ENCODE results near the genes PRODH2, APLP1, ZNF540 and ZNF607.

DNA sequence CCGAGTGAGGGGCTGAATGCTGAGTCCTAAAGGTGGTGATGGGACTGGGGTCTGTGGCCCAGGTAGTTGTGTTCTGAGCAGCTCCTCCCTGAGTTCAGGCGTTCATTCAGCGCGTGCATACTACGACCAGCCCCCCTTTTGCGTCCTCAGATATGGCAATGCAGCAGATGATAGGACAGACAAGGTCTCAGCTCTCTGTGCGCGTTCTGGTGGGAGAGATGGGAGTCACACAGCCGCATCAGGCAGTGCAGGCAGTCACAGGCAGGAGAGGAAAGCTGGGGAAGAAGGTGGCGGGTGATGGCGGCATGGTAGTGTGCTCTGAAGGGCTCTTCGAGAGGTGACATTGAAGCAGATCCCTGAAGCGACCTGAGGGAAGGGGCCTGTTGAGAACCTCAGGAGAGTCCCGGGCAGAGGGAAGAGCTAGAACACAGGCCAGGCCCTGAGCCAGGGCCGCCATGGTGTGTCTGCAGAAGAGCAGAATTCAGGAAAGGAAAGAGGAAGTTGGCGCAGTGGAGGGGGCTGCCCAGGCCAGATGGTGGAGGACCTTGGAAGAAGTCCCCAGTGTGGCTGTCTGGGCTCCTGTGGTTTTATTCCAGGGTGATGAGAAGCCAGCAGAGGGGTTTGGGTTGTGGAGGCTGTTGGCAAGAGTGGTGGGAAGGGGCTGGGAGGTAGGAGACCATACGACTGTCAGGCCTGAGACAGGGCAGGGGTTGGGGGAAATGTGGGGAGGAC is 3.4 kb downstream of the USF2 start:
- PRO-cap = no peak

- PRO-cap = no peak
Measured at GRCh38 chr19:35279279-35279864, 3.0 kb upstream of the HAMP start.

DNA sequence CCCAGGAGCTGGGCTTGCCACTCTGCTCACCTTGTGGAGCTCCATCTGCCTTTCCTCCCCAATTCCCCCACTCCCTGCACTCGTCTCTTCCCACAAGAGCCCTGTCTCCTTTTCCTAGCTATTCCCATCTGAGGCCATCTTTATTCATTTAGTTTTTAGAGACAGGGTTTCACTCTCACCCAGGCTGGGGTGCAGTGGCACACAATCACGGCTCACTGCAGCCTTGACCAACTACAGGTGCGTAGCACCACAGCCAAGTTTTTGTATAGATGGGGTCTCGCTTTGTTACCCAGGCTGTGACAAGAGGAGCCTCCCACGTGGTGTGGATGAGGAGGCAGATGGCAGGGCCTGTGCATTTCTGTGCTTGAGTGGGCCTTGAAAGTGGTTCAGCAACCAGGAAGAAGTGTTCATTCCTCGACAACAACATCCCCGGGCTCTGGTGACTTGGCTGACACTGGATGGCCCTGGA is 1.9 kb upstream of the HAMP start:
- PRO-cap = no peak

DNA sequence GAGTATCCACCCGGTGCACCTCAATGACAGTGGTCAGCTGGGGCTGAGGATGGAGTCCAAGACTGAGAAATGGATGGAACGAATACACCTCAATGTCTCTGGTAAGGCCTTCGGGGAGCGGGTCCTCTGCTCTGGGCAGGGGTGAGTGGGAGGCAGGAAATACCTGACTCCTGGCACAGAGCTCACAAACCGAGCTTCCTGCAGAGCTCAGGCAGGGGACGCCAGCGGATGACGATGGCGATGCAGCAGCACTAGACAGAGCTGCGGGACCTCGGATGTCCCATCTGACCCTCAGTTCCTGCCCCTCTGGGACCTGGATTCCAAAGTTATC is 3.8 kb downstream of the CD22 start:
- PRO-cap = no peak

DNA sequence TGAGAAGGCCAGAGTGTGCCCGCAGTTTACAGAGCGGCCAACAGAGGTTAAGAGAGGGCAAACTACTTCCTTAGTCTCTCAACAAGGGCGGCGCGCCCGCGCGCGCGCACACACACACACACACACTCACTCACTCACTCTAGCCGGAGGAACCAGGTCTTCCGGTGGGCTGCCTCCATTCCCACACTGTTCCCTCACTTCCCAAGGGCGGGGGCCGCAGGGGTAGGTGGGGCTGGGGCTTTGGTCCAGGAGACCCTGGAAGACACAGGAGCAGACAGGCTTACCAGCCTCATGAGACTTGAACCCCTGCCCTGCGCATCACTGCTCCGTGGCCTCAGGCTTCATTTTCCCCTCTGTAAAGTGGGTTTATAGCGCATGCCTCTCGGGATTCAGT is 828 bp downstream of the GAPDHS start:
- PRO-cap = no peak

- PRO-cap = bidirectional peak, plus-strand start at chr19:35716085, minus-strand start at chr19:35716069
Measured at GRCh38 chr19:35715795-35716408, 1.9 kb upstream of the KMT2B start.

DNA sequence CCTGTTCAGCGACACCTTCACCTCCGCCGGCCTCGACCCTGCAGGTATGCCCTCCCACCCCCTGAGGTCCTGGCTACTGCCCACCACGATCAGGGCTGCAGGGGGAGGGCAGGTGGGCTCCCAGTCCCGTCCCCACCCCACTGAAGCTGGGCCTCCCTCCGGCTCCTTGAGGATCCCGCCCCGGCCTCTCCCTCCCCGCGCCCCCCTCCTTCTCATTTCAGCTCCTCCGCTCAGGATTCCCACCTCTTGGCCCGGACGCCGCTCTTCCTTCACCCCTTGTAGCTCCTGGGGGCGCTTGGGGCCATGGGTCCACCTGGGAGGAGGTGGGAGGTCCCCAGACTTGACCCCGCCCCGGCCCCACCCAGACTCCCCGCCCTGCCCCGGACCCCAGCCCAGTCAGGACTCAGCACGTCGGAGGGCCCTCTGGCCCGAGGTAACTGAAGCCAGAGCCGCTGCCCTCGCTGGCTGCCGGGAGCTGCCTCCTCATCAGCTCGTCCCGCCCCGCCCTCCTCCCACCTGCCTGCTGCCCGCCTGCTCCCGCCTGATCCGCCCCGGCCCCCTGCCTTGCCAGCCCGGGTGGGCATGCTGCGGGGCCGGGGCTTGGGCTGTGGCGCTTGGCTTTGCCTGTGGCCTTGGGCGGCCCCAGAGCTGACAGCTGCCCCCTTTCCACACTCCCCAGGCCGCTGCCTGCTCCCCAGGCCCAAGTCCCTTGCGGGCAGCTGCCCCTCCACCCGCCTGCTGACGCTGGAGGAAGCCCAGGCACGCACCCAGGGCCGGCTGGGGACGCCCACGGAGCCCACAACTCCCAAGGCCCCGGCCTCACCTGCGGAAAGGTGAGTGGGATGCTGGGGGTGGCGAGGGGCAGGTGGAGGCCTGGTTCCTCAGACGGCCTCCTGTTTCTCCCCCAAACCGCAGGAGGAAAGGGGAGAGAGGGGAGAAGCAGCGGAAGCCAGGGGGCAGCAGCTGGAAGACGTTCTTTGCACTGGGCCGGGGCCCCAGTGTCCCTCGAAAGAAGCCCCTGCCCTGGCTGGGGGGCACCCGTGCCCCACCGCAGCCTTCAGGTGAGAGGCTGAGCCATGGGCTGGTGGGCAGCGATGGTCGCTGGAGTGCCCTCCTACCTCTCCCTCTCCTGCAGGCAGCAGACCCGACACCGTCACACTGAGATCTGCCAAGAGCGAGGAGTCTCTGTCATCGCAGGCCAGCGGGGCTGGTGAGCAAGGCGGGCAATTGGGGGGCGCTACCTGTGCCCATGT is 9.3 kb downstream of the ARHGAP33 start:
- PRO-cap = bidirectional peak, plus-strand start at position 570 of the sequence, minus-strand start at position 439 of the sequence

DNA sequence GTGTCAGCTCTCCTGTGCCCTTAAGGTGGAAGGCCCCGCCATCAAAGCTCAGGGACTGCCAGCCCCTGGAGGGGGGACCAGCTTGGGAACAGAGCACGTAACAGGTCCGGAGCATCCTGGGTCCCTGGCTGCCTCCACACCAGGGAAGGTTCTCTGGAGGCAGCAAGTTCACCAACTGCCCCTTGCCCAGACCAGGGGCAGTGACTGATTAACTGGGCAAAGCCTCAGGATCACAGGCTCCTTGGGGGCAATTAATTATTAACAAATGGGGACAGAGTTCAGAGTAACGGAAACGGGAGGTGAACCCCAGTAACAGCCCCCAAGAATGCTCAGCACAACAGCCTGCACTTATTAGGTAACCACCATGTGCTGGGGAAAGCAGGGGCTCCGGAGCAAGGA is at the start of gene PRODH2:
Gene PRODH2 (minus strand): TSS at position 155 of the 399 bp plus-strand sequence.
- PRO-cap = no peak

GRCh38 chr19:35851252-35851739 is 1.0 kb downstream of the NPHS1 start:
- PRO-cap = bidirectional peak, plus-strand start at chr19:35851412, minus-strand start at chr19:35851333

DNA sequence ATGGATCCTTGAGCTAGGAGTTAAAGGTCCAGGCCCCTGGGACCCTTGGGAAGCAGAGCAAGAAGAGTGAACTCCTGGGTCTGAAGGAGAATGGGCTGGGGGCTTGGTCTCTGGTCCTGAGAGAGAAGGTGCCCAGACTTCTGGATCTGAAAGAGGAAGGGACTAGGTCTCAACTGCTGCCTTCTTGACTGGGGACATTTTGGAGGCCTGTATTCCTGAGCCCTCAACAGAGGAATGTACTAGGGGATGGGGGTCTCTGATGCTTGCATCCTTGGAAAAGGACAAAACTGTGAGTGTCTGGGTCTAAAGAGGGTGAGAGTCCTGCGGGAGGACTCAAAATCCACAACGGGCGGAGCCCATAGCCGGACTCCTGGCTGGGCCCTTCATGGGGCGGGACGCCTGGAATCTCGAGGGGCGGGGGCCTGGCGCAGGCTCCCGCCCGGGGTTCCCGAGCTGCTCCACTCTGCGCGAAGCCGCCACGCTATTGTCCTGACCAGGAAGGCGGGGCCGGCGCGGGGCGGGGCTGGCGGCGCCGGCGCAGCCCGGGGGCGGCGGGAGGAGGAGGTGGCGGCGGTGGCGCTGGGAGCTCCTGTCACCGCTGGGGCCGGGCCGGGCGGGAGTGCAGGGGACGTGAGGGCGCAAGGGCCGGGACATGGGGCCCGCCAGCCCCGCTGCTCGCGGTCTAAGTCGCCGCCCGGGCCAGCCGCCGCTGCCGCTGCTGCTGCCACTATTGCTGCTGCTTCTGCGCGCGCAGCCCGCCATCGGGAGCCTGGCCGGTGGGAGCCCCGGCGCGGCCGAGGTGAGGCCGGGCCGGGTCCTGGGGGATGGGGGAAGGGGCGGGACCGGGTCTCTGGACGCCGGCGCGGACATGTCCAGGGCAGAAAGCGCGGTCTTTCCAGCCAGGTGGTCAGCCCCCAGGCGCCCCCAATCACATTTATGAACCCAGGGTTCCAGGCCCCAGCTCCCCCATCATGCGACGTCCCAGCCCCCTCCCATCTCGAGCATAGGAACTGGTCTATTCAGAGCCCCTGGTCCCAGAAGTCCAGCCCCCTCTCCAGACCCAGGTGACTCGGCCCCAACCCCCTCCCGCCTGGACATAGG is at the start of gene APLP1:
Gene APLP1 (plus strand): TSS at position 590 of the 1,101 bp plus-strand sequence.
- PRO-cap = no peak

DNA sequence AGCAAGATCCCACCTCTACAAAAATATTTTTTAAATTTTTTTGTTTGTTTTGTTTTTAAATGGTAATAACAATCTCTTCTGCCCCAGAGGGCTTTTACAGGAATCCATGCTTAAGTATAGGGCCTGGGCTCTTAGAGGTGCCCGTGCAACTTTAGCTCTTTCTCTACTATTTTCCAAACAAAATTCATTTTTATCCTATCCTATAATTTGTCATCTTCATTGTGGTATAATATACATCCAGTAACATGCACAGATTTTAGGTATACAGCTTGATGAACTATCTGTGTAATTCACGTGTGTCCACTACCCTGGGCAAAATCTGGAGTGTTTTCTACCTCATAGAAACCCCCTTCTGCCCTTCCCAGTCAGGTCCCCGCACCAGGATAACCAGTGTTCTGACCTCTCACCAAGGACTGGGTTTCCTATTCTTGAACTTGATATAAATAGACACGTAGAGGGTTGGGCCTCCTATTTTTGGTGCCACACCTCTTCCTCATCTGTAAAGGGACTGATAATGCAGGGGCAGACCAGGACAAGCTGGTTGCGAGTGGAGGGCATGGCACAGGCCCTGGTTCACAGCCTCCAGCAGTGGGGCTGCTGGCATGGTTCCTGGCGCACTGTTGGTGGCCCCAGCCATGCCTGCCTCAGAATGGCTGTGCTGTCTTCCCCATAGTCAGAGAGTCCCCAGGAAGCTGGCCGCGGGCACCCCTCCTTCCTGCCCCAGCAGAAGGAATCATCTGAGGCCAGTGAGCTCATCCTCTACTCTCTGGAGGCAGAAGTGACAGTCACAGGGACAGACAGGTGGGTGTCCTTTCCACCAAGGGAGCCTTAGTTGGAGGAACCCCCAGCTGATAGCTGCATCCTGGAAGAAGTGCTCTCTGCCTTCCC is 10.6 kb upstream of the OVOL3 start:
- PRO-cap = no peak

DNA sequence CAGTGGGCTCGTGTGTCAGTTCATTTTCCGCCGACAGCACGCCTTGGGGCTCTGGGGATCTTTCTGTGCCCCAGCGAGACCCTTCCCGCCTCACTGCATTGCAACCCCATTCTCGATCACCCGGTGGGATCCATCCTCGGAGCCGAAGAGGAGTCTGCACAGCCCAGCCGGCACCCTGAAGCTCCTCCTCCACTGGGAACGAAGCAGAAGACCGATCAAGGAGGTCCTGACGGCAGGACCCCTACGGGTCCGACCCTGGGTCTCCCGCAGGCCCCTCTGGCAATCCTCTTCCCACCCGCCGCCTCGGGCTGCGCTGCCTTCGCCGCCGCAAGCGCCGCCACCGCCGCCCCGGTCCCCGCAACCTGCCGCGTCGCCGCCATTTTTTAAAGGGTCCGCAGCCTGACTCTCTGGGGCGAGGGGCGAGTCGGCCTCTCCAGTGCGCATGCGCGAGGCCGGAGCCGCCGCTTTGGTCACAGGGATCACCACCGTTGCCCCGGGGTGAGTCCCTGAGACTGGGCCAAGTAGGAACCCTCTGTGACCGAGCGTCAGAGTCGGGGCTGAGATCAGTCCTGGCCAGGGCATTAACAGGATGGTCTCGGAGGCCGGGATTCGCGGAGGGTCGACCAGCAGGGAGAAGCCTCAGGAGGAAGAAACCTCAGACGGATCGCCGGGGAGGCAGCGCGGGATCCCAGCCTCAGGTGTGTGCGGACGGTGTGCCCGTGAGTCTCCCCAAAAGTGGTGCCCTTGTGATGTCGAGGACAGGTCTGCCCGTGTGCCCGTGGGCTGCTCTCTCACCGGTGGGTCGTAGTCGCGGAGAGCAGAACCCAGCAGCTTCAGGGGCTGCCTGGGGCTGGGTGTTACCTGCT is 42.6 kb downstream of the ZNF146 start:
- PRO-cap = bidirectional peak, plus-strand start at position 558 of the sequence, minus-strand start at position 385 of the sequence

- PRO-cap = no peak
Measured at GRCh38 chr19:36719062-36719963, 31.9 kb downstream of the ZNF567 start.

GRCh38 chr19:37007492-37008033 is 70.7 kb upstream of the ZNF420 start:
- PRO-cap = no peak

DNA sequence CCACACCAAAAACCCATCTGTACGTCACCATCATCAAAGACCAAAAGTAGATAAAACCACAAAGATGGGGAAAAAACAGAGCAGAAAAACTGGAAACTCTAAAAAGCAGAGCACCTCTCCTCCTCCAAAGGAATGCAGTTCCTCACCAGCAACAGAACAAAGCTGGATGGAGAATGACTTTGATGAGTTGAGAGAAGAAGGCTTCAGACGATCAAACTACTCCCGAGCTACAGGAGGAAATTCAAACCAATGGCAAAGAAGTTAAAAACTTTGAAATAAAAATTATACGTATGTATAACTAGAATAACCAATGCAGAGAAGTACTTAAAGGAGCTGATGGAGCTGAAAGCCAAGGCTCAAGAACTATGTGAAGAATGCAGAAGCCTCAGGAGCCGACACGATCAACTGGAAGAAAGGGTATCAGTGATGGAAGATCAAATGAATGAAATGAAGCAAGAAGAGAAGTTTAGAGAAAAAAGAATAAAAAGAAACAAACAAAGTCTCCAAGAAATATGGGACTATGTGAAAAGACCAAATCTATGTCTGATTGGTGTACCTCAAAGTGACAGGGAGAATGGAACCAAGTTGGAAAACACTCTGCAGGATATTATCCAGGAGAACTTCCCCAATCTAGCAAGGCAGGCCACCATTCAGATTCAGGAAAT is 39.3 kb downstream of the ZNF420 start:
- PRO-cap = no peak

DNA sequence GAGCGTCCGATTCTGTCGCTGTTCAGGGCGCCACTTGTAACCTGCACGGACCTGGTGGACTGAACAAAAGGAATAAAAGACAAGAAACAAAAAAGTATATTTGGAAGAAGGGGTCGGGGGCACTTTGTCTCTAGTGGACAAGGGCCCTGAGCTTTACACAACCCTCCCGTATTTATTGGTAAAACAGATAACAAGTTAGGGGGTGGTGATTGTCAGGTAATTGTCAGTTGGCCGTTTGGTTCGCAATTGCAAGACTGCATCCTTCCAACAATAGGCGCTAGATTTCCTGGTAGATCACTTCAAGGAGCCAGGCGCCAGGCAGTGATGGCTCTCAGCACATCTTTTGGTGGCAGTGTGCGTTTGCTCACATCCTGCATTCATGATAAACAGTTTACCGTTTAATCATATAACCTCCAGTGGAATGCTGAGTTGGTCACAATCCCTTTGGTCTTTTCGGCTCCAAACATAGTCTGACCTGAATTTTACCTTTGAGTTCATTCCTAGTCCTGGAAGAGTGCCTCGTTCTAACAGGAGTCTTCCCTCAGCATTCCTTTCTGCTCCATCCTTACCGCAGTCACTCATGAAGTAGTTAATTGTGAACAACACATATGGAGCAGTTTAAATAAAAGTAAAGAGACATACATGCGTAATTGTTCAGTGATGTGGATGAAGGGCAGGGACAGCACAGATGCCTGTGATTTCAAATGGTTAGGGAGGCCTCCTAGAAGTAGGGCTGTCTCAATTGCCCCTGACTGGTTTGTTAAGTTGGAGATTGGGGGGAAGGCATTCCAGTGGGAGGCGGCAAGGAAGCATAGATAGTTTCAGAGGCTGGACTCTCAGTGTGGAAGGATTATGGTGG is 1.2 kb downstream of the ZNF875 start:
- PRO-cap = no peak

- PRO-cap = bidirectional peak, plus-strand start at chr19:37595017, minus-strand start at chr19:37594680
Measured at GRCh38 chr19:37594582-37595612, at the start of gene ZNF540. TSS of gene ZNF540 (plus strand) at chr19:37594876.

DNA sequence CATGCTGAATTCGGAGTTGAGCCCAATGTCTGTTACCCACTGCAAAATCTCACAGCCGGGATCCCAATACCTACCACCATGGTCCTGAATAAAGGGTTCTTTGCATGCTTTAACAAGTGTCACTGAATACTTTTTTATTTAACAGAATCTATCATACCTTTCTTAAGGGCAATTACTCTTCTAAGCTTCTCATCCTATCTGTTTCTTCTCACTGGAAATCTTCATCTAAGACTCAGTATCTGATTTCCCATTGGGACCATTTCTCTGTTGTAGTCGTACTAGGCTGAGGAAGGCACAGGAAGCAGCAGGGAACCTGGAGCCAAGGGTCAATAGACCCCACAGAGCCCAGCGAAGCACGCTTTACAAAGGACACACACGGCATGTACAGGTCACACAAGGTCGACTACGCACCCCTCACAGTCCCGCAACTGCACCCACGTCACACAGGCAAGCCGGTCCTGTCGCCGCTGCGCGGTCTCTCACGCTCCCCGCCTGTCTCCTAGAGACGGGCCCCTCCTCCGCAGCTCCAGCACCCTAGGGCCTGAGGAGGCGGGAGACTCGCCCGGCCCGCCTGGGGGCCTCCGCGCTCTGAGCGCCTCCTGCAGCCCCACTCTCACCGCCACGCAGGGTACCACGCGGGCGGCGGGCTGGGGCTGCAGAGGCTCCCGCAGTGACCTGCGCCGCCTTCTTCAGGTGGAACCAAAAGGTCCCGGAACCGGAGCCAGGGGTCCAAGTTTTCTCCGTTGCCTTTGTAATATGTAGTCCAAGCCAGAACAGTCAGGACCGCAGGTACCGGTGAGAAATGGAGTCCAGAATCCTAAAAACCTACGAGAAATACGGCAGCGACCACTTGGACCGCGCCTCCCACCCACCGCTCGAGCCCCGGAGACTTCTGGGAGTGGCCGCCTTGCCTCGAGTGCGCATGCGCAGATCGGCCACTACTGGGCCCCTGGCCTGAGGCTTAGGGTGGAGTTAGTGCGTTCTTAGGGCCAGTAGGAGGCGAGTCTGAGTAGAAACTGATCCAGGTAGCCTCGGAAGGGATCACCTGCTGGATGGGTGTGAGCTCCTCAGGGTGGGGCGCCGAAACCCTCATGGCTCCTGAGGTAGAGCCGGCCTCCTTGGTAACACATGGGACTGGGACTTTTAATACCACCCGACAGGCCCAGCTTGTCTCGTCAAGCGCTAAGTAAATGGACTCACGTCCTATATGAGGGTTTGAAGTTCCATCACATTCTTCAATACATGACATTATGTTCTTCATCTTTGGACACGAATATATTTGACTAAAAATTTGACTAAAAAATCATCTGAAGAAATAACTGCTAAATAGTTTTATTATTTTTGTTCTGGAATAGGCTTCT is at the start of gene ZNF607:
Gene ZNF607 (minus strand): TSS at position 904 of the 1,361 bp plus-strand sequence.
- PRO-cap = unidirectional peak, plus-strand start at position 270 of the sequence; bidirectional peak, plus-strand start at position 975 of the sequence, minus-strand start at position 877 of the sequence

GRCh38 chr19:37978646-37979166 is 71.7 kb downstream of the SIPA1L3 start:
- PRO-cap = no peak

DNA sequence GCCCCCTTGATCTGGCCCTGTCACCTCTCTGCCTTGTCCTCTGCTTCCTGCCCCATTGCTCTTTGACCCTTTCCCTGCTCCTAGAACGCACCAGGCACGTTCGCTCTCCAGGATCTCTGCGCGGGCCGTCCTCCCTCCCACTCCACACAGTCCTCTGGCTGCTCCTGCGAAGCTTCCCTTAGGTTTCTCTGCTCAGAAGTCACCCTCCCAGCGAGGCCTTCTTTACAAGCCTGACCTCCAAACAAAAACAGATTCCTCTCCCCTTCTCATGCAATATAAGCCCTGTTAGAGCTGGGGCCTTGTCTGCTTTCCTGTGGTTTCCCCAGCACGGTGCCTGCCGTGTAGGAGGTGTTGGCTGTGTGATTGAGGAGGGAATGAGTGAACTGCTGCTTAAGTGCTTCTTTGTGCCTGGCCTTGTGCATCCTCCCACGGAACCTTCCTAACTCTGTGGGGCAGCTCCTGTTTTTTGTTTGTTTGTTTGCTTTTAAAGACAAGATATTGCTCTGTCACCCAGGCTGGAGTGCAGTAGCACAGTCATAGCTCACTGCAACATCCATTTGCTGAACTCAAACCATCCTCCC is 81.8 kb downstream of the SIPA1L3 start:
- PRO-cap = bidirectional peak, plus-strand start at position 381 of the sequence, minus-strand start at position 156 of the sequence

All from H9 (cell line).